PC-3 (cell line): ENCODE measurements around a stretch of chr10.

DNA sequence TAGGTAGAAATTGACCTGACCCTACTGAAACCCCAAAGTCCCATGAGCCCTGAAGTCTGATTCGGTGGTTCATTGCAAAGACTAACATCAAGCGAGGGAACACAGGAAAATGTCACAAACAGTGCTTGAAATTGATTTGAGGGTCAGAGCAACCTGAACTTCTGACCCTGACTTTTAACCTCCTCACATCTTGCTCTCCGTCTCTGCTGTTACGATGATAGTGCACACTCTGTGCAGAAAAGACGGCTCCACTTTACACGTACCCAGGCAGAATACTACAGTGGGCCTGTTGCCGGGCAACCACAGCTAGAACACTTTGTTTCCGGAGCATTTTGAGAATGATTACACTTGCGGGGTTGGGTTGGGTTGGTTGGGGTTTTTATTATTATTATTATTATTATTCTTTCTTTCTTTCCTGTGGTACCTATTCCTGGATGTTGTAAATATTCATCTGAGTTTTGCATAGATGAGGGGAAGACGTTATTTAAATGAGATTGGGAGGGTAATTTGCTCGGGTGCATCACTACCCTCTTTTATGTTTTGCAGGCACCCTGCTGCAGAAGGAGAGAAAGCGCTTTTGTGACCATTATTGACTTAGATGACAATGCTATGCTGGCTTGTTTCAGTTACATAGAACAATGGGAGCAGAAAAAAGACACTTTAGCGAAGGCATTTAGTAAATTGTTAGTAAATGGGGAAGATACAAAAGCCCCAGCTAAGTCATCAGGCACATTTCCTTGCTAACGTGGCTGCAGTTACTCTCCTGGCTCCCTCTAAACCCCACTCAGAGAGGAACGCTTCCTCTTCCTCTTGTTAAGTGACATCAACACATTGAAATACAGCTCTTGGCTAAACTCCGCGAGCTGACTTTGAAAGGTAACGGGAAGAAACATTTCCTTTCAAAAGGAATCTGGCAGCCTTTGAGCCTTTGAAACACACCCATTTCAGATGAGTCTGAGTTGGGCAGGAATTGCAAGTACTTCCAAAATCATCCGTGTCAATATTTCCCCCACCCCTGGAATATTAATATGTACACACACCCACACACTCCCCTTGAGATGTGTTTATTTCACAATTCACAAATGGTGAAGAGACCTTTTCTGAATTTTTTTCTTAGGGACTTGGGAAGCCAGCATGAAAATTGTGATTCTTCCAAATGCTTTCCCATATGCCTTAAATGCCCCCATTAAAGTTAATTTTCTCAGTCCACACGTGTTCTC, 438.4 kb upstream of the NRP1 start:
- RAMPAGE, long total RNA: no peak

GRCh38 chr10:34194143-34194629, 620.9 kb downstream of the PARD3 start:
- RAMPAGE, long total RNA: no peak

DNA sequence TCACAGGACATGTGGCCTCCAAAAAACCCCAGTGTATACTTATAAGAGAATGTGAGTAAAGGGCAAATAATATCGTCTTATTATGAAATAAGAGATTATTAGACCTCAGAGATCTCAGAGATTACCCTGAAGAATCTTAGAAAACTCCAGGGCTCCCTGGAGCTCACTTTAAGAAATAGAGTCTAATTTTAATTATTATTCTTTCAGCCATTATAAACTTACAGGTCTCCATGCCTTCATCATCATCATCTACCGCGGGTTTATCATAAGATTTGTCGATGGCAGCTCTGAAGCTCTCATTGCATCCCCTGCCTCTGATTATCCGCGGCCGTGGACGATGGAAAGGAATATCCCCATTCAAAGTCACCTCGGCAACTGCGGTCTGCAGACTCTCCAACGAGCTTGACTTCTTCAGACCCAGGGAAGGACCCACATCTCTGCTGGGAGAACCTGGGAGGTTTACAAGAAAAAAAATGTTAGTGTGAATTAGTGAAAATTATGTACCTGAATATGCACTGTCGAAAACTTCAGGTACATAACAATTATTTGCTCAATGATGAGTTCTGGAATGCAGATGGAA, 484.1 kb downstream of the PARD3 start:
- RAMPAGE, long total RNA: no peak

DNA sequence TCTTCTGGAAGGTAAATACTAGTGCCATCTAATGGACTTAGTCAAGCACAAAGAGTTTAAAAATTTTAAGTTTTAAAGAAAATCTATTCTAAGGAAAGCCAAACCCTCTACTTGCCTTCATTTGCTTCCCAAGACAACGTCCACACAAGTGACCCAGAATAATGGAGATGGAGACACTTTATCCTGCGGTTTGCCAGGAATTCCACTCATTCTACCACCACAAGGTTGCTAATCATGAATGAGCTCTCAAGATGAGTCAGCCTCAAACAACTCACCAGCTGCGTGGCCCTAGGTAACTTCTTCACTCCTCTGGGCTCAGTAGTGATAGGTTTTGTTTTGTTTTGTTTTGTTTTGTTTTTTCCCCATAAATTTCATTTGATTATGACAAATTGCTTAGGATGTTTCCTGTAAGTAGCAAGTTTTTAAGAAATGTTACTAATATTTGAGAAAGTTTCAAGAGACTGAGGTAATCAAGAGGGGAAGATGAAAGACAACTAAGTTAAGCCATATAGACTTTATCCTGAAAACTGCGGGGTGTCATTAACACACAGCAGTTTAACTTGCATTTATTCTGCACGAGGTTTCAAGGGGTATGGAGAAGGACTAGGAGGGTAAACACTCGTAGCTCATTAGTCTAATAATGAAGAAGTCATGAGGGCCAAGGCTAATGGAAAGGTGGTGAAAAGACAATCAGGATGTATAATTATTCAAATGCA, 286.7 kb downstream of the PARD3 start:
- RAMPAGE, long total RNA: no peak

GRCh38 chr10:34780637-34781437, 34.3 kb downstream of the PARD3 start:
- RAMPAGE, long total RNA: no peak

DNA sequence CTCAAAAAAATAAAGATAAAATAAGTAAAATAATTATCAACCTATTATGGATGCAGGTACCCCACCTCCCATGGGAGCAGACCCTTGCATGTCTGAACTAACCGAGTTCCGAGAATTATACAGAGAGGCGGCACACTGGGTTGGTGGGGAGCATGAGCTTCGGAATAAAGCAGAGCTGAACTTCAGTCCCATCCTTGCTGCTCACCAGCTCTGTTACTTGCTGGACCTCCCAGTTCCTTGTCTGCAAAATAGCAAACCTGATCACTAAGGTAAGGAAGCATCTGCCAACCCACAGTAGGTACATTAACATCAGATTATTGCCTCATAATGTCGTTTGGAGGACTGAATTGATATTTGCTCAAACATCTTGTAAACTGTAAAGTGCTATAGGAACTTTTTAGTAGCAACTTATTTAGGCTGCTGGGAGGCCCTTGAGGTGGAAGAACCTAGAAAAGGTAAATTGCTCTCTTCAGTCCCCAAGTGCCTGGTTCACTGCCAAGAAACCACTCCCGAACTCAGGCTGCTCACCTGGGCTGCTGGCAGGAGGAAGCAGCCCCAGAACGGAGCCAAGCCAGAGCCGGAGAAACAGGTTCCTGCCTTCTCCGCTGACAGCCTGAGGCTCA, 136.3 kb downstream of the CUL2 start:
- RAMPAGE, long total RNA: no peak

GRCh38 chr10:35141270-35142132, 14.9 kb downstream of the CREM start:
- RAMPAGE, long total RNA: no peak

- RAMPAGE, long total RNA: no peak
Observed at GRCh38 chr10:35375240-35376110, 39.2 kb downstream of the CCNY start.

DNA sequence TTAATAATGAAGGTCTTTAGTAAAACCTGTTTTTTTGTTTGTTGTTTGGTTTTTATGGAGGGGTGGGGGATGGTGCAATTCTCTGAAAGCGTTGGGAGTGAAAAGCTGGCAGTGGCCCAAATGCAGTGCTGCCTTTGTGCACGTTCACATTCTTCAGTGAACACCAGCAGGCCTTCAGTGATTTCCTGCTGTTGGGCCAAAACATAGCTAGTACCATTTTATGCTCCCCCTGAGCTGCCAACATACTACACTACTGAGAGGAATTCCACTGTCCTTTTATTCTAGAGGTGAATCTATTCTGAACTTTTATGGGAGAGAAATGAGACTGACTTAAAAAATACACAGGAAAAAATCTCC, 50.5 kb downstream of the CCNY start:
- RAMPAGE, long total RNA: no peak

DNA sequence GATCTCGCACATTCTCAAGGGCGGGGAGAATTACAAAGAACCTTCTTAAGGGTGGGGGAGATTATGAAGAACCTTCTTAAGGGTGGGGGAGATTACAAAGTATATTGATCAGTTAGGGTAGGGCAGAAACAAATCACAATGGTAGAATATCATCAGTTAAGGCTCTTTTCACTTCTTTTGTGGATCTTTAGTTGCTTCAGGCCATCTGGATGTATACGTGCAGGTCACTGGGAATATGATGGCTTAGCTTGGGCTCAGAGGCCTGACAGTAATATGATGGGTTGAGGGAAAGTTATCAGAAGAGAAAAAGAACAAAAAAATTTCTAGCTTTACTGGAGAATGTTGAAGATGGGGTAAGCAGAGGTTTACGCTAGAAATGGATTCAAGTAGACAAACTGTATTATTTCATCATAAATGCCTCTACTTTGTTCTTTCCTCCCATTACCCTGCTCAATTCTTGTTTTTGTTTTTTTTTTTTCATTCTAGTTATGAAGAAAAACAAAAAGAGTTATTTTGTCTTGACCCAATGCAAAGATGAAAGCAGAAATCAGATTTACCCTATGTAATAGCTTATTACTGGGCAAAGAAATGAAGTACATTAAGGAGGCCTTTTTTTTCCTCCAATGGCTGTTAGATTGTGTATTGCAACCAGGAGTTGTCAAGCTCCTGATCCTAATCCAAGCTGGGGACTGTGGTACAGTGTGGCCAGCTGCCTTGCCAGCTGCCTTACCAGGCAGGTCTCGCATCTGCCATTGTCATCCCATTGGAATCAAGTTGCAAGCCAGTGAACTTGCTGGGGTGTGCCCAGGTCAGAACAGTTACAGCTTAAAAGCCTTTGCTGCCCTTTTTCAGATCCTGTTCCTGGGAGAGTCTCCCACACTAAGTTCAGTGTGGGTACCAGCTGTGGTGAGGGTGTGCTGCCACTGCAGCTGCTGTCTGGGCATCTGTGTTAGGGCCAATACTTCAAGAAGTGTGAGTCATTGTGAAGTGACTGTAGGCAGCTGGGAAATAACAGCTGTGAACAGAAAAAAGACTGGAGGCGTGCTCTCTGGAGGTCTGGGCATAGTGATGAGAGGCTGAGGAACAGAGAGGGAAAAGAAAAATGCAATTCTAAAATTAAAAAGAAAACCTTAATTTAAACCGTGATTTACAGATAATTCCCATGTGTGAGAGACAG, 72.6 kb downstream of the CCNY start:
- RAMPAGE, long total RNA: no peak

- RAMPAGE, long total RNA: no peak
Observed at GRCh38 chr10:35529895-35530484, 75.2 kb upstream of the GJD4 start.

GRCh38 chr10:35569074-35569681, 36.0 kb upstream of the GJD4 start:
- RAMPAGE, long total RNA: no peak

GRCh38 chr10:38105873-38106529, 11.9 kb downstream of the ZNF37A start:
- RAMPAGE, long total RNA: no peak

DNA sequence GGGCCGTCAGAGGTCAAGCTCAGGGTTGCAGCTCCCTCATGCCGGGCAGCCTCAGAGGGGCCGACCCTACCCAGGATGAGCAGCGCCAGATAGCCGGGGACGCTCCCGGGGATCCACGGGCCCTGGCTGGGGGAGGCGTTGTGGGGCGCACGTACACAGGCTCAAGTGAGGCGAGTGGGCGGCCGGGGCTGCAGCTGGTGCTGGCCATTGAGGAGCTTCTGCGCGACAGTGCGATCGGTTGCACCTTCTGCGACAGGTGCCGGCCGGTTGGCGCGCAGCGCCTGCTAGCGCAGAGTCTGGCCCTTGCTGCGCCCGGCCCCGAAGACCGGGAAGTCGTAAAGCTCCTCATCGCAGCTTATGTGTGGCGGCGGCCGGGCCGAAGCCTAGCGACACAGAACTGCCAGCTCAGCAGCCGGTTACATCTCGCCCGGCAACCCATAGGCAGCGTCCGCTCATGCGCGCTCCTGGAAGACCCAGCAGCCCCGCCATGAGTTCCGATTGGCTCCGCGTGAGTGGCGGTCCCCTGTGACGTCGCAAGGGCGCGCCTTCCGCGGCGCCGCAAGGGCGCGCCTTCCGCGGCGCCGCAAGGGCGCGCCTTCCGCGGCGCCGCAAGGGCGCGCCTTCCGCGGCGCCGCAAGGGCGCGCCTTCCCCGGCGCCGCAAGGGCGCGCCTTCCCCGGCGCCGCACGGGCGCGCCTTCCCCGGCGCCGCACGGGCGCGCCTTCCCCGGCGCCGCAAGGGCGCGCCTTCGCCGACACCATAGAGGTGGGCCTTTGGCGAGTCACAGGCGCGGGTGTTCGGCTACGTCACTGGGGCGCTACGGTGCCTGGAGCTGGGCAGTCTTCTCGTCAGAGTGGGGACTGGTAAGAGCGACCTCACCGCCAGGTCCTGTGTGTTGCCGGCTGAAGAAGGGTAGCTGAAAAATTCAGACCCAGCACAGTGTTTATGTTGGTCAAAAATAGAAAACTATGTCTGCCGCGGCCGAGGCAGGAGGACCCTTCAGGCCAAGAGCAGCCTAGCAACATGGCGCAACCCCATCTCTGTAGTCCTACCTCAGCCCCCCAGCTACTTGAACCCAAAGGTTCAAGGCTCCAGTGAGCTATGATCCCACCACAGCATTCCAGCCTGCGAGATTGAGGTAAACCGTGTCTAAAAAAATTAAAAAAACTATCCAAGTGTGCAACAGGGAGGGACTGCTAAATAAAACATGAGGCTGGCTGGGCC, 308.7 kb downstream of the ZNF37A start:
- RAMPAGE, long total RNA: start-site peak on the plus strand centred at position 825 of the sequence, 52 bp wide, 21 and 18 reads in 2 replicates

GRCh38 chr10:42638879-42639143, 441 bp upstream of the ZNF33B start:
- RAMPAGE, long total RNA: no peak

DNA sequence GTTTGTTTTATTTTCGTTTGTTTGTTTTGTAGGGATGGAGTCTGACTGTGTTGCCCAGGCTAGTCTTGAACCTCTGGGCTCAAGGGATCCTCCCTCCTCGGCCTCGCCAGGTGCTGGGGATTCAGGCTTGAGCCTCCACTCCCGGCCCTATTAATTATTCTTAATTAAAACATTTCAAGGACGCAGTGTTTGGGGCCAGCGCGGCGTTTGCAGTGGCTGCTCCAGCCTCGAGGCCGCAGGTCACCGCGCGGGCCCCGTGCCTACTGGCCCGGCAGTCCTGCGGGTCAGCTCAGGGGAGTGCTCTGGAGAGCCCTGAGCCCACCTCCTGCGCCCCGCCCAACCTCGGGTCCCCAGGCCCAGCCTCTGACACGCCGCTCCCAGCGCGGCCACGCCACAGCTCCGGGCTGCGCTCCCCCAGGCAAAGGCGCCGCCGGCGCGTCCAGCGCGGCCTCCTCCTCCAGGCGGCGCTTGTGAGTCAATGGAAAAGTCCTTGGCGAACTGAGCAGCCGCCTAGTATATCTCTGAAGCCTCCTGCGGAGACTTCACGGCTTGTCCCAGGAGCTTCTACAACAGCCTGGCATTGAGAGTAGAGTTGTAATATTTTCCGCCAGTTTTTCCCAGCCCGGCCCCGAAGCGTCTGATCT, 29.6 kb upstream of the BMS1 start:
- RAMPAGE, long total RNA: no peak

DNA sequence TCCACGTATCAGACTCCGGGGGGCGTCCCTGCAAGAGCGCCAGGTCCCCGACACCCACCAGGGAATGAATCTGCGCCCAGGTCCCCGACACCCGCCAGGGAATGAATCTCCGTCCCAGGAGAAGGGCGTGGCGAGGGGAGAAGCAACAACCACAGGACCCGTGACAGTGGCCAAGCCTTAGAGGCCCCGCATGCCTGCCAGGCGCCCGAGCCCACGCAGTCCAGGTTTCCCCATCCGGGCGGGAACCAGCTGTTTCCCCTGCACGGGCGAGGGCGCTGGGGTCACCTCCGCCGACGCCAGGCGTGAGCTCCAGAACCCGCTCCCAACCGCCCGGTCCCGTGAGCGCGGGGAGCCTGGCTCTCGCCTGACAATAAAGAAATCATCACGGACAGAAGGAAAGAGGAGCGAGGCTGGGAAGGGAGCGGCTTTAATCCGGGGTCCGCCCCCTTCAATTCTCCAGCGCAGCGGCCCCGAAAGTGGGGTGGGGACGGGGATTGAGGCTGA, 29.0 kb upstream of the BMS1 start:
- RAMPAGE, long total RNA: no peak

DNA sequence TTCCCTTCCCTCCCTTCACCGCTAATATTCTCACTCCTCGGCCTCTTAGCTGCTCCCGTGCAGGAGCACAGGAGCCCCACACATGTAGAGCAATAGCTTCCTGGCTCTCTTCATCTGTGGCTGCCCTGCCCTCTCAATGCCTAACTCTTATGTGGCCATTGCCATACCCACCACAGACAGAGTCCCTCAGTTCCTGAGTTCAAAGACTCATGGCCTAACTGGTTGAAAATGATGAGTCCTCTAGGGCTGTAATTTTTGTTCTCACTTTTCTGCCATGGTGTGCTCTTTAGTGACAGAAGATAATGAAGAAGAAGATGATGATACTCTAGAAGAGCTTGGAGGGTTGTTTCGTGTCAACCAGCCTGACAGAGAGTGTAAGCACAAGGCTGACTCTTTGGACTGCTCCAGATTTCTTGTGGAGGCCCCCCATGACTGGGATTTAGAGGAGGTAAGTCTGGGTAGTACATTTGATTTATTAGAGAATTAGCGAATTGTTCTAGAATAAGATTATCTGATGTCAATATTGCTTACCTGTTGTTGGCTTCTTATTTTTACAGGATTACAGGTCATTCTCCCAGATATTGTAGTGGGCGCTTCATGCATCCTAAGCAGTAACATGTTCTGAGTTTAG, 15.7 kb downstream of the BMS1 start:
- RAMPAGE, long total RNA: no peak

GRCh38 chr10:42866555-42867172, 84.1 kb downstream of the BMS1 start:
- RAMPAGE, long total RNA: no peak

DNA sequence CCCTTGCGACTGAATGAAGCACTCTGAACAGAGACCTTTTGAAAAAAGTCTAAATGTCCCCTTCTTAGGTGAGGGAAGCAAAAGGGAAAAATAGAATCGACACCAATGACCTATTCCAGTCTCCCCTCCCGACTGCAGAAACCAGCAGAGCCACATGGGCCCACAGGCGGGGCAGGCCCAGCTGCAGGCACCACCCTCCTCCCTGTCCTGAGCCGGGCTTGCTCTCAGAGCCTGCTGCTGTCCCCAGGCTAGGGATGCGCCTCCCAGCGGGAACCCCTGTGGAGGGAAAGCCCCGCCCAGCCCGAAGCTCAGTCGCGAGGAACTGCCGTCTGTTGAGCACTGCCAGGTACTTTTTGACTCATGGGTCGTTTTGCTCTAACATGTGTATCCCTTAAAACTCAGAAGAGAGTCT, 124.6 kb upstream of the RET start:
- RAMPAGE, long total RNA: no peak